ENCODE measurements around a stretch of chr10.

GRCh38 chr10:5020199-5020664 lies 16.6 kb upstream of the AKR1C2 start:
- PRO-cap: no peak

DNA sequence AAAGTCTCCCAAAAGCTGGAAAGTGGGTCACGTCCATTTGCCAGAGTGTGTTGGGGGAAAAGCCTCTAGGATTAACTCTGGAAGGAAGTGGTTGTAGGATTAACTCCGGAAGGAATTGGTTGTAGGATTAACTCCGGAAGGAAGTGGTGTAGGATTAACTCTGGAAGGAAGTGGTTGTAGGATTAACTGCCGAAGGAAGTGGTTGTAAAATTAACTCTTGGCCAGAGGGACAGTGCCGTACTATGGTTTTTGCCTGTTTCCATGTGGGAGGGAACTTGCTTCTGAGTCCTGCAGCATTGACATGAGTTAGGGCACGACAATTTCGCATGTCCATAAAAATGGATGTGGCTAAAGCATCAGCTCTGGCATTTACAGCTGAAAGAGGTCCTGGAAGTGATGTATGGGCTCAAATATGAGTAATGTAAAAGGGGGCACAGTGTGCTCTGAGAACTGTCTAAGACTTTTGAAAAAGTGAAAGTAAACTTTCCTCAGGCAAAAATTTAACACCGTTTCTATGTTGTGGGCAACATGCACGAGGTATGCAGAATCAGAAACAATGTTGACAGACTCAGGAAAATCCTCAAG lies 37.6 kb upstream of the AKR1C2 start:
- PRO-cap: no peak

- PRO-cap: unidirectional peak, plus-strand start at chr10:5446609
These were observed 34.0 kb downstream of the NET1 start for GRCh38 chr10:5445993-5447102.

DNA sequence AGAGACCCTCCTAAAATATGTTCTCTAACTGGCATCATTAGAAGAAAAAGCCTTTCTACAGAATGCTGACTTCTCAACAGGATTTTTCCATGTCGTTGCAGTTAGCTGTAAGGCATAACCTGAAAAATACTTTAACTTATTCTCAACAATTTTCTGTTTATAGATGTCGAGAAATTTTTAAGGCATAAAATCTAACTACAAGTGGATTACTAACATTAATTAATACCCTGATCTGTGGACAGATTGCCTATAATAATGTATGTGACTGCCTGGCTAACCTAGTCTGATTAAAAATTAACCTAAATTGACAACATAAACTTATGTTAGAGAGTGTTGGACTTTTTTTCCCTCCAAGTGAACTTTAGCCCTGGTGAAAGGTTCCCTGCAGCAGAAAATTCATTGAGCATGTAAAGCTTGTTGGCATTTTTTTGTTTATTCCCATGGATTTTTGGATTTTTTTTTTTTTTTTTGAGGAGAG lies 35.9 kb downstream of the NET1 start:
- PRO-cap: no peak

DNA sequence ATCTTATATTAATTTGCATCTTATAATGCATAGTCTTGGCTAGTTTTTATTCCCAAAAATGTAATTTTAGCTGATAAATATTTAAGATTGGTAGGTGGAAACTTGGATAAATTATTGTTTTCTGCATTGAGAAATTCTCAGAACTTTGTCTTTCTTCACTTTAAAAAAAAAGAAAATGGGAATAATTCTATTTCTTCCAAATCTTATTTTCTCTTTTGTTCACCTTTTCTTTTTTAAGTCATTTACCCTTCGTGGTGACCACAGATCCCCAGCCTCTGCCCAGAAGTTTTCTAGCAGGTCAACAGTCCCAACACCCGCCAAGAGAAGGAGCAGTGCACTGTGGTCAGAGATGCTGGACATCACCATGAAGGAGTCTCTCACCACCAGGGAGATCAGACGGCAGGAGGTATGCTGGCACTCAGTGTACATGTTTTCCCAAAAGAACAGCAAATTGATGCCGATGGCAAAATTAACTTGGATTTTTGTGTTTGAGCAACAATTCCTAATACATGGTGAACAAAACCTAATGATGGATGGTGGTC lies 39.8 kb downstream of the NET1 start:
- PRO-cap: no peak

GRCh38 chr10:5462076-5462852 lies 37.1 kb downstream of the CALML5 start:
- PRO-cap: no peak

DNA sequence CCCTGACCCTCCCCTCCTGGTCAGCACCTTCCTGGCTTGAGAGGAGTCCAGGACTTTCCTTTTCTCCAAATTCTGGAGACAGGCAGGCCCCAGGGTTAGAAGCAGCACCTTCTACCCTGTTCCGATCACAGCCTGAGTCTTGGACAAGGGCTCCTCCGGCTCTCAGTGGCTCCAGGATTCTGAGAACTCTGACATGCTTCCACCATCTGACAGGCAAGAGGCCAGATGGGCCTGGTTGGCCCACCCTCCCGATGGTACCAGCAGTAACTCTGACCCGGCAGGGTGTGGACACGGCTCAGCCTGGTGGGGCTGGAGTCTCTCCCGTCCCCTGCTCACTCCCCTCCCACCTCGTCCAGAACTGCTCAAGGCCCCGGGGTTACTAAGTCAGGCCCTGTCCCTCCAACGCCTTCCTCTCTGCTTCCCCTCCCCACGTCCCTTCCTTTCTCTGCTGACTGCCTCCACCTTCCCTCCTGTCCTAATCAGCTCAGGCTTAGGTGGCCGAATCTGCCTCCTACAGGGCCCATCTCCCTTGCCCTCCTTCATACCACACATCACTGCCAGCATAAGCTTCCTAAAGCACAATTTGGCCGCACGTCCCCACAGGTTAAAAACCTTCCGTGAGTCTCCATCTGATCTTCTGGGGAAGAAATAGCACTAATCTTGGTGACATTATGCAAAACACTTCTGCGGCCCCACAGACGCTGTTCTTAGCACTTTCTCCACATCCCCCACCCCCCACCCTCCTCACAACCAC lies 12.5 kb downstream of the CALML5 start:
- PRO-cap: no peak

DNA sequence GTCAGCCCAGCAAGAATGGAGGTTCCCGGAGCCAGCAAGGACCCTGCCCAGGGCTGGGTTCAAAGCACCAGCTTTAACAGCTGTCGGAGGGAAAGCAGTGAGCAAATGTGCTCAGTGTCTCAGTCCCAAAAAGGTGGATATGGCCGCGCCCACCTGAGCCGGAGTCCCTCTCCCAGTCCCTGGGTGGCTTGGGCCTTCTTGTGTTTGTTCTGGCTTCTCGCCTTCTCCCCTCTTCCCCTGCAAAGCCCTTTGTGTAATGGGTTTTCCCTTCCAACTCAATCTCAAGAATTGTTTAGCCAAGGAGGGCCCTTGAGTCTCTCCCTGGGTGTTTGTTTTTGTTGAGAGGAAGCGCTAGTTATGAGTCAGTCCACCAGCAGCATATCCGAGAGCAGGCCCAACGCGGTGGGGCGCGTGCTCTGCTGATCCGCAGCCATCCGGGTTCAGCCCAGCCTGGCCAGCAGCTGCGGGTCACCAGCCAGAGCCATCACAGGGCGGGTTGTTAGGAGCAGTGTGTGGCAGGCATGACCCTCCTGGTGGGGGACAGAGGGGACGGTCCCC lies 21.1 kb downstream of the CALML3 start:
- PRO-cap: no peak

- PRO-cap: no peak
These were observed 58.2 kb downstream of the CALML3 start for GRCh38 chr10:5582959-5583347.

DNA sequence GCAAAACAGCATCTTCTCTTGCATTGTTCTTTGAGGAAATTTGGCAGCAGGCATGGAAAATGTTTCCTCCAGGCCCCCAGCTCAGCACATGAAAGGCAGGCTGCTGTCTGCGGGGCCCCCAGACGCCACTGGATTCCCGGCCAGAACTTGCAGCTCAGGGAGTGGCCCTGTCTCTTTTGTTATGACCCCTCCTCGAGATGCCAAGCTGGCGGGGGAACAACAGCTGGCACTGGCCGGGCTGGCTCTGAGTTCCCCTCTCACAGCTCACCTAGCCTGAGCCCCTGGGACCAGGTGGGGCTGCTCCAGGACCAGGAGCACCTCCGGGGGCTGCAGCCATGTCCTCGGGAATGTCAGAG lies 62.6 kb downstream of the CALML3 start:
- PRO-cap: no peak

DNA sequence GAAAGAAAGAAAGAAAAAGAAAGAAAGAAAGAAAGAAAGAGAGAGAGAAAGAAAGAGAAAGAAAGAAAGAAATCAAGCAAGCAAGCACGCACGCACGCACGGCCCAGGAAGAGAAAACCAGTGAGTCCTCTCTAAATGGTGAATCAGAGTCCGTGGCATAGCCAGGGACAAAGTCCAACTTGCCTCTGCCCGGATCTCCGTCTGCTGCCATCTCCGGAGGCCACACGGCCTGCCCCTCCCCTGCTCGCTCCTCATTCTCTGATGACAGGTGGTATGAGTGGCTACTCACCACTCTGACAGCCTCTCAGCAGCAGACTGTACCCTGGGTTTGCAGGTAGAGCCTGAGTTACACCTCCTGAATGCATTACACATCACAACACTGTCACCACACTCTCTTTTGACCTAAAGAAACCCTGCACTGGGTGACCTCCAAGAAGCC lies 55.7 kb downstream of the ASB13 start:
- PRO-cap: no peak

GRCh38 chr10:5628011-5628870 lies 38.2 kb downstream of the ASB13 start:
- PRO-cap: no peak

GRCh38 chr10:5840821-5841673 lies 27.8 kb upstream of the GDI2 start:
- PRO-cap: no peak

DNA sequence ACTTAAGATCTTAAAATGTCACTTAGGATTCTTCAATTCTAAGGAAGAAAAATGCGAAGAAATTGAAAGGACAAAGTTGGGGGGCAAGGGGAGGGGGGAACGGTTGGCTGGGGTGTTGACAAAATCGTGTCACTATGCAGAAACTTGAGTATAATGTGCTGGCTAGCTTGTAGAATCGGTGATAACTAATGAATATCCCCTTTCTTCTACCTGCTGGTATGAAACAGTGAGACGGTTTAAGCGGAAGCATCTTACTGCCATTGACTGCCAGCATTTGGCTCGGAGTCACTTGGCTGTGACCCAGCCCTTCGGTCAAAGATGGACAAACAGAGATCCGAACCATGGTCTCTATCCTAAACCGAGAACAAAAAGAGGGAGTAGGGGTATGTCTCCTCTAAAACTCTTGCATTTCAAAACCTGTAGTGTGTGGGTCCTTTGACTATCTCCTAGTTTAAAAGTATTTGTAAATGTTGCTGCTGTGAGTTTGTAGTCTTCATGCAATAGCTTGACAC lies 12.8 kb downstream of the FBH1 start:
- PRO-cap: no peak

GRCh38 chr10:5917199-5917734 lies 27.2 kb downstream of the FBH1 start:
- PRO-cap: no peak

DNA sequence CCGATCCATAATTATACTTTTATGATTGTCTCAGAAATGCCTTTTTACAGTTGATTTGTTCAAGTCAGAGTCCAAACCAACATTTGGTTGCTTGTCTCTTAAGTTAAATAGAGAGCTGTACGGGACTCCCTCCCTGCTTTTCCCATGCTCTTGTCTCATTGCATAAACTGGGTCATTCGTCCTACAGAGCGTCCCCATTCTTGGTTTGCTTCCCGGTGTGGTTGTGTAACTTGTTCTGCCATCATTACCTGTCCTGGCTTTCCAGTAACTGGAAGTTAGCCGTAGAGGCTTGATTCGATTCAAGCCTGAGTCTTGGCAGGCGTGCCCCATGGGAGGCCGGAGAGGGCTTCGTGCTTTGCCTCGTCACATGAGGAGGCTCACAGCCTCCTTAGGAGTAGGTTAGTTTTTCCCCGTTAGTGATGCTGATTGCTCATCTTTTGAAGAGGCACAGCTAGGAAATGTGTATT lies 40.2 kb downstream of the FBH1 start:
- PRO-cap: no peak

DNA sequence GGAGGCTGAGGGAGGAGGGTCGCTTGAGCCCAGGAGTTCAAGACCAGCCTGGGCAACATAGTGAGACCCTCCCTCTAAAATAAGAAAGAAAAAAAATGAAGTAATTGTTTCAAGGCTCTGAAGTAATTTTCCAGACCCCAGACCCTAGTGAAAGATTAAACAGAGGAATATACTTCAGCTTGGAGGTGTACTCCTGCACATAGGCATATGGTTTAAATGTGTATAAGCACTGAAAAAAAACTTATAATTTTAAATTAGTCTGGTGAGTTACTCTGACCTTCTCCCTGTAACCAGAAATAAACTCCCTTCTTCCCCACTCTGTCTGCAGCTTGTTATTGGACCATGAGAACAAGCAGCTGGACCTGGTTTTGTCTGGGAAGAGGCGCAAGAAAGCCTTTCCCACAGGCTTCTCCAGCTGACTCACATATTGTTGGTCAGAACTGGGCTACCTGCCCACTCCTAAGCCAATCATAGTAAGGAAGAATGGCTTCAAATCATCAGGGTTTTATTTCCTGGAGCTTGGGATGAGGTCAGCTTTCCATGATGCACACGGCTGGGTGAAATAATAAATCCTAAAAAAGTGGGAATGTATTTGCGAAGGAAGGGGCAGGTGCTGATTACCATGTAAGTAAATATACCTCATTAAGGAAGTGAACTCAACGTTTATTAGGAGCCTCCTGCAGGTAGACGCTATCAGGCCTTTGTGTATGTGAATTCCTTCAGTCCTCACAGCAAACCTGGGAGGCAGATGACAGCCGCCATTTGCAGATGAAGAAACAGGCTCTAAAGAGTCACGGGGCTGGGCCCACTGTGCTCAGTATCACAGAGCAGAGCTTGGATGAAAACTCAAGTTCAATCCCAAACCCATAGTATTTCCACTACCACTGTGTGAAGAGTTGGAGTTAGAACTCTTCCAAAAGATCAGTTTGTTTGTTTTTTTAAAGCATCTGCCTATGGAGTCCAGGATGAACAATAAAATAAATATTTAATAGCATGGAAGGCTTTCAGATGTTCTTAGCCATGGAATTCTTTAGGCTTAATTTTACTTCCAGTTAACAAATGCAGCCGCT lies 32.9 kb downstream of the IL15RA start:
- PRO-cap: no peak

GRCh38 chr10:5971071-5971768 lies 6.1 kb downstream of the IL15RA start:
- PRO-cap: no peak

GRCh38 chr10:5976540-5977159 lies 693 bp downstream of the IL15RA start:
- PRO-cap: no peak

- PRO-cap: no peak
These were observed 52.5 kb downstream of the RBM17 start for GRCh38 chr10:6141060-6142008.

All from neuron (in vitro differentiated cells).